ENCODE results near the gene TAAR1.

- RRBS: no CpG with 5 or more reads among the region's 1 CpG
CAGE:
- cytosol, long polyA plus RNA: no peak
- long polyA plus RNA: no peak
- nucleus, long polyA plus RNA: no peak
Measured at GRCh38 chr6:131013323-131013841, 49.7 kb downstream of the EPB41L2 start.

DNA sequence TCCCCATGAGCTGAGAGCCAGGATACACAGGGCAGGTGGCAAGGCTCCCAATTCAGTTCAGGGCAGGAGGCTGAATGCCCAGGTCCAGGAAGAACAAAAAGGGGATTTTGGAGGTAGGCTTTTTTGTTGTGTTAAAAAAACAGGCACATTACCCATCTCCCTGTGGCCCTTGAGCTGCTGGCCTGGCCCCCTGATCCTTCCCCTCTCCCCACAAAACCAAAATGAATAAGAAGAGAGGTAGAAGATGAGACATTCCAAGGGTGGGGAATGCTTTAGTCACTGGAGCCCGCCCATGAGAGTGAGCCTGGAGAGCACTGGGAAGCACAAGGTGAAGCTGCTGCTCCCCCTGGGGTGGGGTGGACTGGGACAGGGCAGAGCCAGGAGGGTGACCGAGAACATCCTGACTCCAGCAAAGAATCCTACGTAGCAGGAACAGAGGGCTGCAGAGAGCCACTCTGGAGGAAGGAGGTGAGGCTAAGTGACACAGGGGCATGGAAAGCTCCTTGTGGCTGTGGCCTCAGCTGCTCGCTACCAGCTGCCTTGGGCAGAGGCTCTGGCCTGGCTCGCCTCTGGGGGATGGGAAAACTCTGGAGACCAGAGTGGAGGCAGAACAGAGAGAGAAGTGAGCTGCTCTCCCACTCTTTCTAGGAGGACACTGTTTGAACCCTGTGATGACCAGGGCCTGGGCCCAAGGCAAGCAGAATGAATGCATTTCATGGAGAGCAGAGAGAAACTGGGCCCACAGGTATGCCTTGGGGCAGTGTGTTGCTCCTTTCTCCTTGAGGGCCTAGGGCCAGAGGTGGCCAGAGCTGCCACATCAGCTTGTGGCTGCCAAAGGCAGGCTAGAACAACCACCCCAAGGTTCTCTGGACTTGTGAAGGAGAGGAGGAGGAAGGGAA, 48.3 kb downstream of the AKAP7 start:
- RRBS: no CpG with 5 or more reads among the region's 5 CpGs
CAGE:
- cytosol, long polyA plus RNA: start-site peak on the plus strand centred at position 317 of the sequence, 85 bp wide, 15 reads
- long polyA plus RNA: no peak
- nucleus, long polyA plus RNA: no peak

DNA sequence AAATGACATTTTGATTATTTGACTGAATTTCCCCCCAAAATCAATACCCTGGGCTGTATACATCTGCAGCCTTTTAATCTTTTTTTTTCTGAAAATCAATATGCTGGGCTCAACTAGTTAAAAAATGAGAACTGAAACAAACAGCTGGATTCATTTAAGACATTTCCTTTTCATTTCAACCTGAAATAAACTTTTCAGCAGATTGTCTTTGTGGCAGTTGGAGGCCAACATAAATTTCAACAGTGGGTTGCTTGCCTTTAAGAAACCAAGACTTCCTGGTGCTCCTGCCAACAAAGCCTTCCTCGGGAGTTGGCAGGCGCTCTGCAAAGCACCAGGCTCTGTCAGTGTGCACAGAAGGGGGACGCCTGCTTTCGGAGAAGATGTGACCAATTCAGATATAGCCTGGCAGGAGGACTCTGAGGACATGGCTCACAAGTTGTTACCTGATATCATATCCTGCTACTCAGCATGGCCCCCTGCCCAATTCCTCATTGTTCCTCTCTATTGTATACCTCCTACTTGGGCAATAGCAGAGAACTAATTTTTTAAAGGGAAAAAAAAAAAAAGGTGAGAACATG, 204.6 kb upstream of the ARG1 start:
- RRBS: no CpG with 5 or more reads among the region's 4 CpGs
CAGE:
- cytosol, long polyA plus RNA: no peak
- long polyA plus RNA: no peak
- nucleus, long polyA plus RNA: no peak

- RRBS: no CpG with 5 or more reads among the region's 21 CpGs
CAGE:
- cytosol, long polyA plus RNA: no peak
- long polyA plus RNA: no peak
- nucleus, long polyA plus RNA: no peak
Measured at GRCh38 chr6:131524482-131525127, 48.4 kb upstream of the ARG1 start.

GRCh38 chr6:131575785-131576302, 2.8 kb downstream of the ARG1 start:
- RRBS: no CpG with 5 or more reads among the region's 5 CpGs
CAGE:
- cytosol, long polyA plus RNA: no peak
- long polyA plus RNA: no peak
- nucleus, long polyA plus RNA: no peak

GRCh38 chr6:131581487-131581814, 8.4 kb downstream of the ARG1 start:
CAGE:
- cytosol, long polyA plus RNA: no peak
- long polyA plus RNA: no peak
- nucleus, long polyA plus RNA: no peak

DNA sequence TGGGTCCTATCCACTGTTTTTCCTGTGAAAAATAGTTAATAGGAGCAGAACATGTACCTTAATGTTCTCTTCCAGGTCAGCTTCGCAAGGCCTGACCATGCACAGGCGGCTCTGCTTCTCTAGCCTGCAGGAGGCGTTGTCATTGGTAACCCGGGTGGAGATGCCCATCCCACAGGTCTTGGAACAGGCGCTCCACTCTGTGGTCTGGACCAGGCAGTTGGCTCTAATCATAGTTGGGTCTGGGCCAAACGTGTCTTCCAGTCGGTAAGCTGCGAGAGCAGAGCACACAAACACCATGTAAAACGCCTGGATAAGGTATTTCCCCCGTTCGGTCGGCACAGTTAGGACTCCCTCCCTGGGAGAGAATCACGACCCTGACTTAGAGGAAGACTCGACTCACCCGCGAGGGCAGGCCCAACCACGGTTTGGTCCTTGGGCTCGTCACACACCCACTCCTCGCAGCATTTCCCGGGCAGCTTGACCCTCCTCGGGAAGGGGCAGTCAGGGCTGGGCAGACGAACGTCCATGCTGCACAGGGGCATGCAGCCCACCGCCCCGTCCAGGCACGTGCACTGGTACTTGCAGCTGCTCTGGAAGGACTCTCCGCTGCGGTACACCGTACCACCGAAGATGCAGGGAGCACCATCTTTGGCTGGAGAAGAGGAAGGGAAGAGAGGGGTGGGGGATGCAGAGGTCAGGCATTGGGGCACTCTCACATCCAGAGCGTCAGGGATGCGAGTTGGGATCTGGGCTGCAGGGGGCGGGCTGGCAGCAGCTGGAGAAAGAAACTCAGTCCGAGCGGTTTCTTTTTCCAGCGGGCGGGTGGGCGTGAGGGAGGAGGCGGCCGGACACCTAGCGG, 1.1 kb downstream of the CCN2 start:
- RRBS: no CpG with 5 or more reads among the region's 41 CpGs
CAGE:
- cytosol, long polyA plus RNA: no peak
- long polyA plus RNA: no peak
- nucleus, long polyA plus RNA: no peak

DNA sequence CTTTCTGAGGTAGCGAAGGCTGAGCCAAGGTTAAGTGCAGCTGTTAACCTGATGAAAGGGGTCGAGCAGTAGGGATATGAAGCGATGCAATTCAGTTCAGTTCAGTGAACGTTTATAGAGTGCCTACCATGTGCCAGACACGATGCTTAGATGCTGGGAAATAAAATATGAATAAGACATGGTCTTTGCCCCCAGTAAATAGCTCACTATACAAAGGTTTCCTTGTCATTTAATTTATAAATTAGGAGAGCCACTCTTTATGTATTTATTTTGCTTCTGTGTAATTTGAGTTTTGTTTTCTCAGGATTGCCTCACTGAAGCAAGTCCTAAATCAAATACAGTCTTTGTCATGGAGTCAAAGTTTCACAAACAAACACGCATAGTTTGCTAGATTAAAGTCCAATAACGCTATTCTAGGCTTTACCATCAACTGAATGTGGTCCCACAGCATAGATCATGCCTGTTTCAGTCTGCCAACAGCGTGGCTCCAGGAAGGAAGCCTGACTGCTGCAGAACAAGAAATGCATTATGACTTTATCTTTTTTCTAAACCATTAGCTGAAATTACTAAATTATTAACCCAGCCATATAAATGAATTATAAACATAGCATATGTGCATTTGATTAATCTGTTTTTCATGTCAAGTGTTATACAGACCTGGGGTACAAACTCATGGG, 29.7 kb upstream of the CCN2 start:
- RRBS: no CpG with 5 or more reads among the region's 8 CpGs
CAGE:
- cytosol, long polyA plus RNA: no peak
- long polyA plus RNA: no peak
- nucleus, long polyA plus RNA: no peak

GRCh38 chr6:132135305-132135932, 184.2 kb upstream of the CCN2 start:
- RRBS: no CpG with 5 or more reads among the region's 9 CpGs
CAGE:
- cytosol, long polyA plus RNA: no peak
- long polyA plus RNA: no peak
- nucleus, long polyA plus RNA: no peak

- RRBS: no CpG with 5 or more reads among the region's 2 CpGs
CAGE:
- cytosol, long polyA plus RNA: no peak
- long polyA plus RNA: no peak
- nucleus, long polyA plus RNA: no peak
Measured at GRCh38 chr6:132659102-132659301, at the start of gene TAAR1. TSS of gene TAAR1 (minus strand) at chr6:132659182.

- RRBS: no CpG with 5 or more reads among the region's 6 CpGs
CAGE:
- cytosol, long polyA plus RNA: no peak
- long polyA plus RNA: no peak
- nucleus, long polyA plus RNA: no peak
Measured at GRCh38 chr6:132687162-132687680, 26.6 kb downstream of the VNN1 start.

- RRBS: no CpG with 5 or more reads among the region's 6 CpGs
CAGE:
- cytosol, long polyA plus RNA: no peak
- long polyA plus RNA: no peak
- nucleus, long polyA plus RNA: no peak
Measured at GRCh38 chr6:132734279-132735265, 20.7 kb upstream of the VNN1 start.

DNA sequence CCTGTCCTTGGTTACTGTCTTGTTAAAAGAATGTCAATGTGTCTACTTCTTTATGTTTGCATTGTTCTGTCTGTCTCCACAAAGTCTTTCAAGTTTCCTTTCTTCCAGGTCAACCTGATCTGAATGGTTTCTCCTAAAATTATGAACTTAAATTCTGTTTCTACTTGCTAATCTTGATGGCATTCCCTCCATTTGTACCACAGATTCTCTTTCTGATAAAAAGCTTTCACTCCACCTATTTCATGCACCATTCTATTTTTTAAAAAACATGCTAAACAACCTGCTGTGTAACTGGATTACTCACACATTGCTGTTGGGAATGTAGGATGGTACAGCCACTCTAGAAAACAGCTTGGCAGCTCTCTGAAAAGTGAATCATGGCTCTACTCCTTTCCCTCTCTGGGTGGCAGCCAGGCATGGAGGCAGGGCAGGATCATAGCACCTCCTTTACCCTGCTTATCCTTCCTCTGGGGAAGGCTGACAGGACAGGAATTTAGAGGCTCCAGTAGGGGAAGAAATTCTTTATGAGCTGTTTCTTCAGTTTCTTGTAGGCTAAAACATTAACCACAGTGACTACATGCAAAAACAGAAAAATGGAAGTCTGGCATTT, 6.6 kb upstream of the VNN2 start:
CAGE:
- cytosol, long polyA plus RNA: no peak
- long polyA plus RNA: no peak
- nucleus, long polyA plus RNA: no peak

GRCh38 chr6:133243290-133243763, 2.2 kb downstream of the EYA4 start:
- RRBS: no CpG with 5 or more reads among the region's 14 CpGs
CAGE:
- cytosol, long polyA plus RNA: no peak
- long polyA plus RNA: no peak
- nucleus, long polyA plus RNA: no peak

DNA sequence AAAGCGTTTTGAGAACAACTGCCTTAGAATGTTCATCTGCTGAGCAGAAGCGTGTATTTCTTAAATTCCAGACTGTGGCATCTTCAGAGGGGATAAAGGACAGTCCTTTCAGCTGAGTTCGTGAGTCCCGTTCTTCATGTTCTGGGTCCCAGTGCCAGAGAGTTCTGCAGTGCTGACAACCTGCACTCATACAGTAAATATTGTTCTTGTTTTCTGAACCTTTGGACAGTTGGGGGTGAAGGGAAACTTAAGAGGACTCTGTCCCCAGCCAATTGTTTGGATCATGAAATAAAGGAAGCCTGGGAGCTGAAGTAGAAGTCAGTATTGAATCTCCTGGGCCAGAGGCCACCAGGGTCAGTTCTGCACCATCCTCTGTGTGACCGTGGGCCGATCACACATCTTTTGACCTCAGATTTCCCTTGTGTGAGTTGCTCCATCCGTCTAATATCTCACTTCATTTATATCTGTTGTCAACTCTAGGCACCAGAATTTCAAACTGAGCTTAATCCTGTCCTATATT, 3.3 kb downstream of the SLC2A12 start:
- RRBS: no CpG with 5 or more reads among the region's 7 CpGs
CAGE:
- cytosol, long polyA plus RNA: no peak
- long polyA plus RNA: no peak
- nucleus, long polyA plus RNA: no peak

DNA sequence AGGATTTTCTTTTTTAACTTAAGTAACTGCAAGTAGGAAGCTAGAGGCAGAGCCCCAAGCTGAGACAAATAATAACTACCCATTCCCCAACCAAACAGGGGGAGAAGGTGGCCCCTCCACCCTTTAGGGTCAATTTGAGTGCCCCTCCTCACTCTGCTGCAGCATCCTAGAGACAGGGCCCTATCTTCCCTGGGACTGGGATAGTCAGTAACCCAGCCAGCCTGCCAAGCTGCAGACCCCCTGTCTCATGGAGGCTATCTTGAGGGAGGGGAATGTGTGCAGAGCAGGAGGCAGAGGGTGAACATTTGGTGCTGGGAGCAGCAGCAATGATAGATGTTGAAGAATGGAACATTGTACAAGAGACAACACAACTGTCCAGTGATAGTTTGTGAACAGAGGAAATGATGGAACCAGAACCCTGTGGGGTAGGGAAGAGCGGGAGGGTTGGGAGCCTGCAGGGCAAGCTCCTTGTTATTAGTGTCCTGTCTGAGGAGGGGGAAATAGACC, 61.6 kb upstream of the SLC2A12 start:
- RRBS: no CpG with 5 or more reads among the region's 1 CpG
CAGE:
- cytosol, long polyA plus RNA: no peak
- long polyA plus RNA: no peak
- nucleus, long polyA plus RNA: no peak

GRCh38 chr6:134318730-134319039, 773 bp upstream of the SGK1 start:
- RRBS: no CpG with 5 or more reads among the region's 2 CpGs
CAGE:
- cytosol, long polyA plus RNA: no peak
- long polyA plus RNA: no peak
- nucleus, long polyA plus RNA: no peak

DNA sequence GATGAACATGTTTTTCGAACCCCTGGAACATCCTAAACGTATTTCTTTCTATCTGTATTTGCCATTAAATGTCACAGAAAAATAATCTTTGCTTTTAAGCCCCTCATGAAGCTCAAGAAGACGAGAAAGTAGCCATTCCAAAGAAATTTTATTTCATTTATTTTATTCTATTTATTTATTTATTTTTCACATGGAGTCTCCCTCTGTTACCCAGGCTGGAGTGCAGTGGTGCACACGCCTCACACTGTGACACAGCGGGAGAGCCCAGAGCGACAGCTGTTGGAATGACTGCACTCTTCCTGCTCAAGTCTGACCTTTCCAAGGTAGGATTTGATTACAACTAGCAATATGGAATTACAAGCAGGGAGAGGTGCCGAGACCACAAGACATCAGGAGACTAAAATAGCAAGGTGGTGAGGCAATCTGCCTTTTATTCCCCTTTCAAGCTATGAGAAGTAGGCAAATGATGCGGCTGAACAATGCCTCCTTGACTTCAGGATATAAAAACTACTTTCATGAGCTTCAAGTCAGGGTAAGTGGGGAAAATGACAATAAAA, 146.7 kb upstream of the SGK1 start:
- RRBS: no CpG with 5 or more reads among the region's 8 CpGs
CAGE:
- cytosol, long polyA plus RNA: no peak
- long polyA plus RNA: no peak
- nucleus, long polyA plus RNA: no peak

DNA sequence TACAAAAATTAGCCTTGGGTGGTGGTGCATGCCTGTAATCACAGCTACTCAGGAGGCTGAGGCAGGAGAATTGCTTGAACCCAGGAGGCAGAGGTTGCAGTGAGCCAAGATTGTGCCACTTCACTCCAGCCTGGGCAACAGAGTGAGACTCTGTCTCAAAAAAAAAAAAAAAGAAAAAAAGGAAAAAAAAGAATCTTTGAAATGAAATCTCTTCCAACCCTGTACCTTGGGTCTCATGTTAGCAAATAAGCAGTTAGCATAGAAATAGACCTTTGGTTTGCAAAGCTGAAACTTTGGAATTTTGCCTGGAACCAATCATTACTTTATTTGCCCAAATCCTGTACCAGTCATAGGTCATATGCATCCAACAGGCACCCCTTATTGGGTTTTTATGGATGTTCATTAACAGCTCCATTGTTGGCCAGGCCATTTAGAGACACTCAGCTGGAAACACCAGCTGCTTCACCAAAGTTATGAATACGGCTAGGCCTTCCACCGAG, 53.1 kb downstream of the ALDH8A1 start:
- RRBS: no CpG with 5 or more reads among the region's 2 CpGs
CAGE:
- cytosol, long polyA plus RNA: no peak
- long polyA plus RNA: no peak
- nucleus, long polyA plus RNA: no peak

- RRBS: no CpG with 5 or more reads among the region's 8 CpGs
CAGE:
- cytosol, long polyA plus RNA: no peak
- long polyA plus RNA: no peak
- nucleus, long polyA plus RNA: no peak
Measured at GRCh38 chr6:134930478-134931005, 19.4 kb downstream of the ALDH8A1 start.

Measured in H1 (cell line).